Cardiac muscle cell (in vitro differentiated cells and primary cell): ENCODE measurements around the genes NPHP4, RNF207 and HES2.

- RAMPAGE, long total RNA, result no peak
- RRBS, result no CpG with 5 or more reads among the region's 7 CpGs
Observed at GRCh38 chr1:3922058-3922394, 22.0 kb upstream of the C1orf174 start.

GRCh38 chr1:4411713-4412327 is 242.6 kb upstream of the AJAP1 start:
- RAMPAGE, long total RNA, result no peak
- RRBS, result no CpG with 5 or more reads among the region's 18 CpGs

GRCh38 chr1:5907969-5908361 is 84.3 kb downstream of the NPHP4 start:
- RAMPAGE, long total RNA, result no peak
- RRBS, result no CpG with 5 or more reads among the region's 8 CpGs

DNA sequence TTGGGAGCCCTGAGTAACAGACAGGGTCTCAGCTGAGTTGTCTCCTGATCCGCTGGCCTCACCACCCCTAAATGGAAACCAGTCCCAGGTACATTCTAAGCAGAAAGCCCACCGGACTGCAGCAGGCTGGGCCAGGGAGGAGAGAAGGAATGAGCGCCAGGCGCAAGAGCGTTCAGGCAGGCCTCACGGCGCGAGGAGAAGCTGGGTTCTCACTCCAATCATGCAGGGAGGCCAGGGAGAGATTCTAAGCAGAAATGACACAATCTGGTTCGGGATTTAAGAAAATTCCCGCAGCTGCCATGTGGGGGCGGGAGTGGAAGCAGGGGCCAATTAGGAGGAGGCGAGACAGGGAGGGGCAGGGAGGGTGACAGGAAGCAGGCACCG is 12.0 kb downstream of the NPHP4 start:
- RAMPAGE, long total RNA, result no peak
- RRBS, result no CpG with 5 or more reads among the region's 13 CpGs

DNA sequence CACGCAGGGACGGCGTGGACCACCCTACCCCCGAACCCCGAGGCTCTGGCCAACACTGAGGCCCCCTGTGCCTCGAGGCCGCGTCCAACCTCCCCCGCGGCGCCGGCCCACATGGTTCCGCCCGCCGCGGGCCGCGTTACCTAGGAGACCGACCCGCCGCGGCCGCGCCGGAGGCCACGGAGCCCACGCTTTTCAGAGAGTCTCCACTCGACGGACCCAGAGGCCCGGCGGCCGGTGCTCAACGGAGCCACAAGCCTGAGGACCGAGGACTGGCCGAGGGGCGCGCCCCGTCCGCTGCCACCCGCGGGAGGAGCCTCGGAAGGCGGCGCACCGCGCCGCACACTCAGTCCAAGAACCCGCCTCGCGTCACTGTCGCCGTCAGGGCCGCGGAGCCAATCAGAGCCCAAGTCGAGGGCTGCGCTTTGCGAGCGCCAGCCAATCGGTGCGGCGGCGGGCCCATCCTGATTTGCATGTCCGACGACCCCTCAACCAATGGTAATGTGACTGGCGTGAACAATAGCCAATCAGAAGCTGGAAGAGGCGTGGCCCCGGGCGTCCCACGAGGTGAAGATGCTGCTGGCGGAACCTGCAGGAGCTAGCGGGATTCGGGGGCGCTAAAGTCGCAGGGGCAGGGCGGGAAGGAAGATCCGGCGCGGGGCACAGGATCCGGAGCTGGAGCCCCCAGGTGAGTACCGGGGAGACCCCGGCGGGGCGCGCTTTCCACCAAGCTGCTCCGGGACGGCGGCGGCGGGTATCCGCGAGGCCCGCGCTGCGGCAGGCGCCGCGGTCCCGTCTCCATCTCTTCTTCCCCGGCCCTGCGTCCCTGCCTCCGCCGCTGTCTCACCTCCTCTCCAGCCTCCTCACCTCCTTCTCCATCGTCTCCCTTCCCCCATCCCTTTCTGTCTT is at the start of gene NPHP4:
Gene NPHP4 (minus strand): TSS at position 322 of the 906 bp plus-strand sequence.
- RAMPAGE, long total RNA, result no peak
- RRBS, result 1% methylated on average over 49 of the region's 103 CpGs

DNA sequence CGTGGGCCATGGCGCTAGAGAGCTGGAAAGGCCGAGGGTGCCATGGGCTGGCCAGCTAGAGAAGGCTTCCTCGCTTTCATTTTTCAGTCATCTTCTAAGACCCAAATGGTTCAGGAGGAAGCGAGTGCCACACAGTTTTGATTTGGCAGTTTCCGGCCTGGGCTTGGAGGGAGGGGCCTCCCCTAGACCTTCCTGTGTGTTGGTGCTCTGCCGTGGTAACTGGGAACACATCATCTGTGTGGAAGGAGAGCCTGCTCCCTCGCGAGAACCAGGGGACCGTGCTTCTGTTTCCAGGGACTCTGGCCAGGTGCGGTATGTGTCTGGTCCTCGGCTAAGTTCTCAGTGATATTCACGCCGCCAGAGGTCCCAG is 2.5 kb upstream of the NPHP4 start:
- RAMPAGE, long total RNA, result no peak
- RRBS, result no CpG with 5 or more reads among the region's 14 CpGs

DNA sequence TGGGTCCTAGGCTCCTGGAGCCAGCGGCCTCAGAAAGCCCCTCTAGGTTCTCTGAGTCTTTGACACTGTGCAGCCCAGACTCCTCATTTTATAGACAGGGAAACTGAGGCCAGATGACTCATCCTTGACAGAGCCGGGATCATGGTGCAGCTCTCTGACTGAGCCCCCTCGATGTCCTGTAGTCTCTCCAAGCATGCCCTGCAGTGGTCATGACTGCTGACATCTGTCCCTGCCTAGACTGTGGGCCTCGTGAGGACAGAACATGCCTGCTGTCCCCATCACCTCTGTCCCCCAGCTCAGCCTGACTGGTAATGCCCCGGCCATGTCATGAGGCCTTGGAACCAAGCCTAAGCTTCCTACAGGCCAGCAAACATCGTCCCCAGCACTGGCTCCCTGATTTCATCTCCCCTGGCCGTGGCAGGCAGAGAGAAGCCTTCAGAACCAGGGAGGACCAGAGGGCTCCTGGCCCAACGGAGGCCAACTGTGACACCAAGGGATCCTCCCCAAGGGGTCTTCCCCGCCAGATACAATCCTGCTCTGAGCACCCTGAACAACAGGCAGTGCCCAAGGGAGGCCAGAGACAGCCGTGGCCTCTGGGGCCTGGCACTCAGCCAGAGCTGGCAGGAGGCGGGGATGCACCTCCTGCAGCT is 9.7 kb upstream of the NPHP4 start:
- RAMPAGE, long total RNA, result no peak
- RRBS, result no CpG with 5 or more reads among the region's 11 CpGs

DNA sequence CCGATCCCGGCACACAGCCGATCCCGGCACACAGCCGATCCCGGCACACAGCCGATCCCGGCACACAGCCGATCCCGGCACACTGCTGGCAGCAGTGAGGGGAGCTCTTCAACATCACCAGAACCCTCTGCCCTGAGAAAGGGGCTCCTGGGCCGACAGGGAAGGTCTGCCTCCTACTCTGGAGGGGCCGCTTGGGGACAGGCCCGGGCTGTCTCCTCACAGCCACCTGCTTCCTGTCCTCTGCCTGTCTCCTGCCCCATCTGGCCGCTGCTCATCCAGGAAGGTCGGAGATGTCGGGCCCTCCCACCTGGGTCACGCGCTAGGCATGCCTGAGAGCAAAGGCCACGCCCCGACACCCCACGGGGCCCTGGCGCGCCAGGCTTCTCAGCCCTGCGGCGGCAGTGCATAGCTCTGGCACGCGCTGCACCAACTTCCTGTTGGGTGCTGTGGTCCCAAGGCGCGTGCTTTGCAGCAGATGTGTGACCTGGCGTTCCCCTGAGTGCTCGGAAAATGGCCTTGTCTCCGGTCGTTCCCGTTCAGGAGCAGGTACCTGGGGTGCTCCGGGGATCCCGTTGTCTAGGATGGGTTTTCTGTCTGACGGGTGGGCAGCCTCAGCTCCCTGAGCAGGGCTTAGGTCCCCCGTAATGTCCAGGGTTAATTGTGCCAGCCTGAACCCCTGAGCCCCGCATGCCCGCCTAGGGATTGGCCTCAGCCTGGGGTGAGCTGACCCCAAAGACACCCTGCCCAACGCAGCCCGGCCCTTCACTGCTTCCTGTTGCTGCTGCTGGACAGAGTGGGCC is 19.6 kb upstream of the KCNAB2 start:
- RAMPAGE, long total RNA, result no peak
- RRBS, result no CpG with 5 or more reads among the region's 42 CpGs

DNA sequence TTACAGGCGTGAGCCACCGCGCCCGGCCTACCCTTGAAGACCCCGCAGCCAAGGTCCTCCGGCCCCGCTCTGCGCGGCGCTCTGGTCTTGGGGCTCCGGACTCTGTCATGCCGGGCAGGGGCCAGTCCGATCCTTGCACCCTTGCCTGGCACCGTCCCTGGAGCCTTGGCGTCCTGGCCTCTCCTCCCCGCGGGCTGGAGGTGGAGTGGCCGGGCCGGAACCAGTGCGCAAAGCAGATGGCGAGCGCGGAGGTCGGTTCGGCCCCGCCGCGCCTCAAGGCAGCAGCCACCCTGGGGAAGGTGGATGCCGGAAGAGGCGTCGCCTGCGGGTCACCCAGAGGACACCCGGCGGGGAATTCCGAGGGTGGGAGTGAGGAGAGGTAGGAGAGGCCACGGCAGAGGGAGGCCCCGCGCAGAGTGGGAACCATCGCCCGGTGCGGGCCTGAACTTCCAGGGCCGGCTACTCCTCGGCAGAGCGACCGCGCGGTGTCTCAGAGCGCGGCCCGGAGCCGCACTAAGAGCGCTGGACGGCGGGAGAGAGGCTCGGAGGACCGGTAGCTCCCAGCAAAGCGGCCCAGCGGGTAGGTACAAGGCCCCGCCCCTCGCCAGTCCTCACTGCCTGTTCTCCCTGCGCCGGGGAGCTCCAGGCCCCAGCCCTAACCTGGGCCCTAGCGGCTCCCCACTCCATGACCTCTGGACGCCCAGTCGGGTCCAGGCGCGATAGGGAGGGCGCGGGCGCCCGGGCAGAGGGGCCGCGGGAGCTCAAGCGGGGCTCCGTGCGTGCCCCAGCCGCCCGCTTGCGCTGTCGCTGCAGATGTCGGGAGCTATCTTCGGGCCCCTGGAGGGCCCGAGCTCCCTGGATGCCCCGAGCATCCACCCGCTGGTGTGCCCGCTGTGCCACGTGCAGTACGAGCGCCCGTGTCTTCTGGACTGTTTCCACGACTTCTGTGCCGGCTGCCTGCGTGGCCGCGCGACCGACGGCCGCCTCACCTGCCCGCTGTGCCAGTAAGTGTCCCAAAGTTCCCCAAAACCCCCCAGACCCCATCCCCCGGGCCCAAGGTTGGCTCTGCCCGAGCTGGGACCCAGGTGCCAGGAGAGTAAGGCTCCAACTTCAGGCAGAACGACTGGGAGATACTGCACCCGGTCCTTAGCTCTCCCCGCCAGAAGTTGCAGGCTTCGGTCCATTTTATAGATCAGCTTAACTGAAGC is at the start of gene RNF207:
Gene RNF207 (plus strand): TSS at position 397 of the 1,208 bp plus-strand sequence.
- RAMPAGE, long total RNA, result no peak
- RRBS, result 5% methylated on average over 68 of the region's 106 CpGs

GRCh38 chr1:6259396-6259909 is 1.4 kb downstream of the GPR153 start:
- RAMPAGE, long total RNA, result no peak
- RRBS, result no CpG with 5 or more reads among the region's 10 CpGs

GRCh38 chr1:6358775-6359223 is 34.8 kb downstream of the ACOT7 start:
- RAMPAGE, long total RNA, result no peak
- RRBS, result 22% methylated on average over 4 of the region's 10 CpGs

GRCh38 chr1:6359224-6360063 is 34.1 kb downstream of the ACOT7 start:
- RAMPAGE, long total RNA, result no peak
- RRBS, result 5% methylated on average over 2 of the region's 13 CpGs

DNA sequence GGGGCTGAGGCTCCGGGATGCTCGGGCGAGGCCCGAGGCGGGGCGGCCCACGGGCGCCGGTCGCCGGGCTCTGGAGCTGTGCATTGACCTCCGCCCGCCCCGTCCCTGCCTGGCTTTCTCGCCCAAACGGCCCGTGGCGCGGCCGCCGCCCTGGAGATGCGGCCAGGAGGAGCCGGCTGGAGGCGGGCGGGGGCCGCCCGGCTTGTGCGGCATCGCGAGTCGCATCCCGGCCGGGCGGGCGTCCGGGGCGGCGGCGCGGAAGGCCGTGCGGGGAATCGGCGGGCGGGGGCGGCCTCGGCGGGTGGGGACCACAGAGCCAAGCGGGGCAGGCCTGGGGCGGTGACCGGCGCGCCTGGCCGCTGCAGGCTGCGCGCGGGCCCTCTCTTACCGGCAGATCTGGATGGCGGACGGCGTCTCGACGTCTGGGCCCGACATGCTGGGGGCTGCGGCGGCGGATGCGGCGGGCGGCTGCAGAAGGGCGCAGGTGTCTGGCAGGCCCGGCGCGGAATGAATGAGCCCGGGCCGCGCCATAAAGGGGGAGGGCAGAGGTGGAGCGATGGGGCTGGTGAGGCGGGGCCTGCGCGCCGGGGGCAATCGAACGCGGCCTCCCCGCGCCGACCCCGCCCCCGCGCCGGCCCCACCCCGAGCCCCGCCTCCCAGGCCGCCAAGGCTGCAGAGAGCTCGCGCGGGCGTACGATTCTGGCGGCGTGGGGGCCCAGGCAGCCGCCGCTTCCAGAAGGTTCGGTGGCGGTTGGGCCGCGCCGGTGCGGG is 513 bp downstream of the ACOT7 start:
- RAMPAGE, long total RNA, result no peak
- RRBS, result 3% methylated on average over 57 of the region's 110 CpGs

DNA sequence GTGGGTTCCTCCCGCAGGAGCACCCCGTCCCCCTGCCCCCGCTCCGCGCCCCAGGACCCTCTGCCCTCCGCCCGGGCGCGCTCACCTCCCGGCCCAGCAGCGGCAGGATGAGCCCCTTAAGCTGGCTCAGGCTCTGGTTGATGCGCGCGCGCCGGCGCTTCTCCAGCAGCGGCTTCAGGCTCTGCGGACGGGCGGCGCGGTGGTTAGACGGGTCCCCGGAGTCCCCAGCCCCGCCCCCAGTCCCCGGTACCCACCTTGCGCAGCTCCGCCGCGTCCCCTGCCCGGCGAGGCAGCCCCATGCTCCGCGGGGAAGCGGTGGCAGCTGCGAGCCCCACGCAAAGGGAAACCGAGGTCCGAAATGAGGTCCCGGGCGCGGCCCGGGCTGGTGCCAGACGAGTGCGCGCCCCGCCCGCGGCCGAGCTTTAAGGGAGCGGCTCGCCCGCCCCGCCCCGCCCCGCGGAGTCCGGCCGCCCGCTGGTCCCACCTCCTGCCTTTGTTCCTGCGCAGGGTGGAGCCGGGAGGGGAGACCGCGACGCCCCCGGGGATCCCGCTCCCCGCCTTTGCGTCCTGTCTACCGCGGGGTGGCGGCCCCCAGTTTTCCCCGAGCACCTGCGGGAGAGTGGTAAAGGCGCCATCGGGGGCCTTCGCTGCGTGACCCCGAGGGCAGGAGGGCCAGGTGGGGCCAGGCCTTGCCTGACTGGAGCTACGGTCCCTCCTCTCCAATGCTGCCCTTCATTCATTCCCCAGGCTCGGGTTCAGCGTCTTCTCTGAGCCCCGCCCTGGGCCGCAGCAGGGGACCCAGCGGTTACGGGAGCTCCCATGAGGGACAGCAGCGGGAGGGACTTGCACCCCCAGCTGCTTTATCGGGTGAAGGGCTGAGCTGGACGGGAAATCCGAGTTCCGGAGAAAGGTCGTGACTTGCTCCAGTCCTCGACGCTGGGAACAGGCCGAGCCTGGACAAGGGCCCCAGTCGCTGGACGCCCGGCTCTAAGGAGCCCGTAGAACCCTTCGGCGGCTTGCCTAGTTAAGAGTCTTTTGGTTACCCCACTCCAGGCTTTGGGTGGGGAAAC is at the start of gene HES2:
Gene HES2 (minus strand): TSS at position 398 of the 1,070 bp plus-strand sequence.
- RAMPAGE, long total RNA, result no peak
- RRBS, result 2% methylated on average over 57 of the region's 102 CpGs

GRCh38 chr1:6447632-6448712 is 18.0 kb downstream of the TNFRSF25 start:
- RAMPAGE, long total RNA, result no peak
- RRBS, result 1% methylated on average over 8 of the region's 82 CpGs

DNA sequence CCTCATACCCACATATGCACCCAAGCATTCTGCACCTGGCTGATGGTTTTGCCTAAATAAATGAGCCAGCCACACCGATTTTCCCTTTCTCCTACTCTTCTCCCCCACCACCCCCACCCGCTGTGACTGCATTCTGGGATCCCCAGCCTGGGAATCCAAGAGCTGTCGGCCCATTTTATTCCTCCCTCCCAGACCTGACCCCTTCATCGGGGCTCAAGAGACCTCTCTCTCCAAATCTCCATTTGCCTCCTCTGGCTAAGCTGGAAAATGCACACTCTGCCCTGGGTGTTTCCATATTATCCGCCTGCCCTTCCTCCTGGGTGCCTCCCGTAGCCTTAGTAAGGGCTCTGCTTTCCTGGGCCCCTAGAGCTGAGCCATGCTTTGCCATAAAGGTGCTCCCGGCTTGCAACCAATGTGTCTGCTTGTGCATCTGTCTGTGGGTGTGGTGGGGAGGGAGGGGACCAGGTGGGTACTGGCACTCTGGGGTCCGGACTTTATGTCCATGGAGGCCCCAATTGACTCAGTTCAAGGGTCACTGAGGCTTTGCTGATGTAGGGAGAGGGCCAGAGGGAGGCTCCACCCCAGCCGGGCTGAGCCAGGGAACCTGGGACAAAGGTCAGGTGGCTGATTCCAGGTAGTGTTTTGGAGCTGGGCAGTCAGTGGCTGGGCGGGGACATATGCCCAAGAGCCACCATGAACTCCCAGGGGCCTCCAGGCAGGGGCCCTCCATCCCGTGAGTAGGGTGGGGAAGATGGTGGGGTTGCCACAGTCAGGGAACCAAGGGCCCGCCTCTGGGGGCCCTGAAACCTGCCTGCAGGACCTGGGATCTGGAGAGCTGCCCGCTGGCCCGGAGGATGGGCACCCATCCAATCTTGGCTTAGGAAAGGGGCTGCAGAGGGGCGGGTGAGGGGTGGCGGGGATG is 15.1 kb downstream of the TNFRSF25 start:
- RAMPAGE, long total RNA, result no peak
- RRBS, result 69% methylated on average over 2 of the region's 16 CpGs

- RAMPAGE, long total RNA, result no peak
- RRBS, result 2% methylated on average over 43 of the region's 99 CpGs
Observed at GRCh38 chr1:6496792-6497921, 5.7 kb upstream of the PLEKHG5 start.

DNA sequence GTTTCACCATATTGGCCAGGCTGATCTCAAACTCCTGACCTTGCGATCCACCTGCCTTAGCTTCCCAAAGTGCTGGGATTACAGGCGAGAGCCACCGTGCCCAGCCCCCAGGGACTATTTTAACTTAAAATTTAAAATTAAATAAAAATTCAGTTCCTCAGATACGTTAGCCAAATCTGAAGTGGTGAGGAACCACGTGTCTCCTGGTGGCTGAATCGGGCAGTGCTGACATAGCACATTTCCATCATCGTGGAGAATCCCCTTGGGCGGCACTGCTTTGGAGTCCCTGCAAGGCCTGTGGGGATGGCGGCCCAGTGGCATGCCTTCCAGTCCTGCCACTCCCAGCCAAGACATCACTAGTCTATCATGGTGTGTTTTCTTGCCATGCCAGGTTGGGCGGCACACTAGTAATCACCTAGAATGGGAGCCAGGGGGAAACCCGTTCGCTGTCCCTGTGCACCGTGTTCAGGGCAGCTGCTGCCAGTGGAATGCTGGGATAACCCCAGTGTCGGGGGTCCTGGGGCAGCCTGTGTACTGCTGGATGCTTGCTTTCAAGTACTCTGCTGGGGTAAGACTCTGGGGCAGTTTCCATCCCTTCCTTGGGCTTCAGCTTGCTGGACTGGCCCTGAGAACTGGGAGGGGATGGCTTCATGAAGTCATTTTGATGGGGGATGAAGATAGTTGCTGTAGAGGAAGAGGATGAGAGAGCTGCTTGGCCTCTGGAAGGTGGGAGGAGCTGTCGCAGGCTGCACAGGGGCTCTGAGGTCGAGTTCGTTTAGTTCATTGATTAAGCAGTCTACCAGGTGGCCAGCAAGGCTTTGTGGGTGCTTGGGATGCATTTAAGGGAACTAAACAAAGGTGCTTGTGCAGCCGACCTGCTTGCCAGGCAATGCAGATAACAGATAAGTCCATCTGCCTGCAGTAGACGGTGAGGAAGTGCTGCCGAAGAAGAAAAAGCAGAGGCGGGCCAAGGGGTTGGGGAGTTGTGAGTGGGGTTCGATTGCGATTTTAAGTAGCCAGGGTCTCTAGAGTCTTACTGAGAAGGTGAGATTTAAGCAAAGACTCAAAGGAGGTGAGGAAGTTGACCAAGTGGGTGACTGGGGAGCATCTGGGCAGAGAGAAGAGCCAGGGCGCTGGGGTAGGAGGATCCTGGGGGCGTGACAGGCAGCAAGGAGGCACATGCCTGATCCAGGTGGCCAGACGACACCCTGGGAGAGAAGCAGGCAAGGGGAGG is 4.7 kb downstream of the ZBTB48 start:
- RAMPAGE, long total RNA, result no peak
- RRBS, result no CpG with 5 or more reads among the region's 26 CpGs

GRCh38 chr1:6592293-6592596 is 10.4 kb downstream of the KLHL21 start:
- RAMPAGE, long total RNA, result no peak
- RRBS, result no CpG with 5 or more reads among the region's 3 CpGs

GRCh38 chr1:6594785-6596025 is 7.5 kb downstream of the KLHL21 start:
- RAMPAGE, long total RNA, result no peak
- RRBS, result no CpG with 5 or more reads among the region's 14 CpGs